PC-3 (cell line): ENCODE results near the gene ZBTB17.

DNA sequence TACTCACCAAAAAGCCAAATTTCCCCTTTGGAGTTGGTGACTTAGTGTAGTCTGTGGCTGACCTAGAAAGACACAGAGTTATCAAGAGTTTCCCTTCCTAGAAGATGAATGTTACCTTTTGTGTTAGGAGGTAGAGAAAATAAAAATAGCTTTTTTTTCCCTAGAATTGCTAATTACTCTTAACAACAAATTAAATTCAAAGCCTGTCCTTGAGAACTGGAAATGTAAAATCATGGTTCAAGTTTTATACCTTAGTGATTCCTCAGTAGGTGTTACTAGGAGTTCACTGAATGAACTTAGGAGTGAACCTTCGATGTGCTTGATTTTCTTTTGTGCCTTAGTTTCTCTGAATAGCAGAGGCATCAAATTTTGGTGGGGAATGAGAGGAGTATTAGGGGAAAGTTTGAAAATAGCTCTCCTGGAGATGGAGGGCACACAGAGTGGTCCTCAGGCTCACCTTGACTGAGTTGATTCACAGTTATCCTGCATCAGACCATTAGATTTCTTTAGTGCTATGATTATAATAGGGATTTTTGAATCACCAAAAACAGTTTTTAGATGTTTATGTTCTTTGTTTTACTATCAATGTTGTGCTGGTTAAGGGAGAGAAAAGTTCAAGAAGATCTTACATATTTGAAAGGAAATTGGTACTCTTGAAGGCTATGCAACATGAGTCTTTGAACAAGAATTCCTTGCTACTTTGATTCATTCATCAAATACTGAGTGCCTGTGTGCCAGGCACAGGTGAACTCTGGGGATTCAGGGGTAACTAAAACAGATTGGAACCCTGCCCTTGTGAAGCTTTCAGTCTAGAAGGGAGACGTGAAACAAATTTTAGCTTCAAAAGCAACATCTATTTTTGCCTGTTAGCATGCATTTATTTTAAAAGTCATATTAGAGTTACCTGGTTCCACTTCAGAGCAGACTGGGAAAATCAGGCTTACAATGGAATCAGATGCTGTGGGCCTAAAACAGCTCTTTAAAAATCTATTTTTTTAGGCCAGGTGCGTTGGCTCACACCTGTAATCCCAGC is 6.7 kb downstream of the RSC1A1 start:
- RAMPAGE, long total RNA = no peak

GRCh38 chr1:15680572-15680892 is 3.6 kb upstream of the PLEKHM2 start:
- RAMPAGE, long total RNA = no peak

- RAMPAGE, long total RNA = no peak
These were observed 3.2 kb upstream of the PLEKHM2 start for GRCh38 chr1:15680893-15681267.

GRCh38 chr1:15691427-15691968 is 7.4 kb downstream of the PLEKHM2 start:
- RAMPAGE, long total RNA = no peak

- RAMPAGE, long total RNA = no peak
These were observed 21.6 kb upstream of the SLC25A34 start for GRCh38 chr1:15714440-15714894.

DNA sequence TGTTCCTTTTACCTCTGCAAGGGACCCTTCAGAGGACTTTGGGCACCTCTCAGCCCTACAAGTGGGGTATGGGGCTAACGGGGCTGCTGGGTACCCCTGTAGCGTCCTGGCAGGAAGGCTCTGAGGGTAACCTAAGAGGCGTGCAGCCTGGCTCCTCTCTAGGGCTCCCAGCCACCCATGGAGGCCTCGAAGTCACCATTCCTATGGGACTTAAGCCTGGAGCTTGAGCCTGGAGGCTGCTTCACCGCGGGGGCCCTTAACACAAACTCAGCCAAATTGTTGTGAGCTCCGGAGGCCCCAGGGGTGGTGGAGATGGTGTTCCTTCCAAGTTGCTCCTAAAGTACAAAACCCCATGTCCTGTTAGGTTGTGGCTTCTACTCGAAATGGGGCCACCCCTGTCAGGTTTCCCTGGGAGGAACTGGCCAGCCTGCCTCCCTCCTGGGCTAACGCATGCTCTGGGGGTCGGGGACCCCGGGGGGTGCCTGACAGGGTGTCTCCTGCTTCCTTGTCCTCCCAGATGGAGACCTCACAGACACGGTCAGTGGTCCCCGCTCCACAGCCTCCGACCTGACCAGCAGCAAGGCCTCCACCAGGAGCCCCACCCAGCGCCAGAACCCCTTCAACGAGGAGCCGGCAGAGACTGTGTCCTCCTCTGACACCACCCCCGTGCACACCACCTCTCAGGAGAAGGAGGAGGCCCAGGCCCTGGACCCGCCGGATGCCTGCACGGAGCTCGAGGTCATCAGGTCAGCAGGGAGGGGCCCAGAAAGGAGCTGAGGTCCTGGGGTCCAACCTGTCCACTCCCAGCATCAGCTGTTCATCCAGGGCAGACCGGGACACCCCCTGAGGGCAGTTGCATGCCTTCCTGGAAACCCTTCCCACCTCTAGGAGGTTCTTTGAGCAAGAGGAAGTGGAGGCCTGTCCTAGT is 11.0 kb upstream of the SLC25A34 start:
- RAMPAGE, long total RNA = no peak

- RAMPAGE, long total RNA = no peak
These were observed 1.4 kb downstream of the FBLIM1 start for GRCh38 chr1:15760048-15760273.

- RAMPAGE, long total RNA = no peak
These were observed 20.4 kb downstream of the UQCRHL start for GRCh38 chr1:15787034-15787437.

DNA sequence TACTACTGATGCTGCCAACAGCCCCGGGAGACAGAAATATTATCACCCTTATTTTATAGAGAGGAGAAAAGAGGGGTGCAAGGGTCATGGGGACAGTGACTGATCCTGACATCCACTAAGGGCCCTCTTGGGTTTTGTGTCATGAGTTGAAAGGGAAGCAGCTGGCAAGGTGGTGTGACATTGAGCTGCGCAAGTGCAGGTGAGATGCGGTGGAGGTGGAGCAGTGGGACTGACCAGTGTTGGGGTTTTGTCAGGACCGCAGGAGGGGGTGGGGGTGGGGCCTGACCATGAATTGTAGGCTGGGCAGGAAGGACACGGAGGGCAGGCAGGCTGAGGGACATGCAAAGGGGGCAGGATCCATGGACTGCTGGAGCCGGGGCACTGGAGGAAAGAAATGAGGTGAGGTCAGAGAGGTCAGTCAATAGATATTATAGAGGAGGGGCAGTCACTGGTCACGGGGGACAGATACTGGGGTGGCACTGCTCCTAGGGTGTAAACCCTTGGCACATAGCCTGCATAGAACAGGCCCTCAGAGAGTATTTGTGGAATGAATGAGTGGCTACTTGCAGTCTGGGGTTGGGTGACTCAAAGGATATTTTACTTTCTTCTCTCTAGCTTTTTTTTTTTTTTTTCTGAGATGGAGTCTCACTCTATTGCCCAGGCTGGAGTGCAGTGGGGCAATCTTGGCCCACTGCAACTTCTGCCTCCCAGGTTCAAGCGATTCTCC is 6.5 kb downstream of the UQCRHL start:
- RAMPAGE, long total RNA = no peak

- RAMPAGE, long total RNA = no peak
These were observed 47.1 kb downstream of the ZBTB17 start for GRCh38 chr1:15928440-15929579.

DNA sequence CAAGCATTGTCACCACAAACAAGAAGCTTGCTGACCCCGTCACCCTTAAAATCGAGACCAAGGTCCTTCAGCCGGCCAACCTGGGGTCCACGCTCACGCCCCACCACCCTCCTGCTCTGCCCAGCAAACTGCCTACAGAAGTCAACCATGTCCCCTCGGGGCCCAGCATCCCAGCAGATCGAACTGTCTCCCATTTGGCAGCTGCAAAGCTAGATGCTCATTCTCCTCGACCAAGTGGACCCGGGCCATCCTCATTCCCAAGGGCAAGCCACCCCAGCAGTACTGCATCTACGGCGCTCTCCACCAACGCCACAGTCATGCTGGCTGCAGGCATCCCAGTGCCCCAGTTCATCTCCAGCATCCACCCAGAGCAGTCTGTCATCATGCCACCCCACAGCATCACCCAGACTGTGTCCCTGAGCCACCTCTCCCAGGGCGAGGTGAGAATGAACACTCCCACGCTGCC is 40.8 kb downstream of the ZBTB17 start:
- RAMPAGE, long total RNA = no peak

GRCh38 chr1:15937211-15937973 is 38.5 kb downstream of the ZBTB17 start:
- RAMPAGE, long total RNA = no peak

GRCh38 chr1:15941981-15942755 is 33.7 kb downstream of the ZBTB17 start:
- RAMPAGE, long total RNA = no peak

- RAMPAGE, long total RNA = no peak
These were observed 25.1 kb downstream of the ZBTB17 start for GRCh38 chr1:15950658-15951294.

DNA sequence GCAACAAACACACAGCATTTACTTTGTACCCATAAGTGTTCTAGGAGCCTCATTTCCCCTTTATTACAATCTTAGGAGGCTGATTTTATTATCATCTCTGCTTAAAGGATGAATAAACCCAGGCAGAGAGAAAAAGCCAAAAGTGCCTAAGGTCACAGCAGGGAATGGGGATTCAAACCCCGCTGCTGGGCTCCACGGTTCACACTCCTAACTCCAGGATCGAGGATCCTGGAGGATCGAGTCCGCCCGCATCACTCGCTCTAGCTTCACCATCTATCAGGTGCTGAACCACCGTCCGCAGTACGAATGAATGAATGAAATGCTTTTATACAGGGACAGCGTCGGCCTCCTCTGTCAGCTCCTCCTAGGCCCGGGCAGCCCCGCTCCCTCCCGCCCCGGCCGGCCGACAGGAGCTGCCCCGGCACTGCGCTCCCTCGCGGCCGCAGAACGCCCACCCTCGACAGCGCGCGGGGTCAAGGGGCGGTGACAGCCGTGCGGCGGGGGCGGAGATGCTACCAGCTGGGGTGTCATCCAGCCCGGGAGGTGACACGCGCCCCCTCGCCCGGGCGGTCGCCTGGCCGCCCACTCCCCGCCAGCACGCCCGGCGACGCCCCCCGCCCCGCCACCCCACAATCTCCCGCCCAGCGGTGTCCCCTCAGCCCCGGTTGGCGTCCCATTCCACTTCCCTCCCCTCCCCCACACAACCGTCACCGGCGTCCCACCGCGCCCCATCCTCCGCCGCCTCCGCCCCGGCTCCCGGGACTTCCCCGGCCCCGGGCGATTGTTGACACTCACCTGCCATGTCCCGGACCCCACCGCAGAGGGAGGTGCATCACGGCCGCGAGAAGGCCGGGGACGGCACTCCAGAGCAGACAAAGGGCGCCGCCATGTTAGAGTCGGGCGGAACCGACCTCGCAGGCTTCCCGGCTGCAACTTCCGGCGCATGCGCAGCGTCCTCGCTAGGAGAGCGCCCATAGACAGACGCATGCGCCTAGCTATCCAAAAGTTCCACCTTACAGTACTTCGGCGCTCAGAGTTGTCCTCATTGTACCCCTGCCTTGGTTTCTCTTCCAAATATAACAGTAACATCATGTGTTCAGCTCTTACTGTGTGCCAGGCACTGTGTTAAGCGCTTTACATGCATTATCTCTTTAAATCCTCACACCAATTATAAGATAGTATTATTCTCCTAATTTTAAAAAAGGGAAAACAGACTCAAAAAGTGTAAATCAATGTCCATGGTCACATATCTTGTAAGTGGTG is at the start of gene ZBTB17:
Gene ZBTB17 (minus strand): TSS at position 914 of the 1,263 bp plus-strand sequence.
- RAMPAGE, long total RNA = no peak

- RAMPAGE, long total RNA = no peak
These were observed 1.6 kb downstream of the HSPB7 start for GRCh38 chr1:16015899-16016924.

- RAMPAGE, long total RNA = no peak
These were observed 558 bp upstream of the HSPB7 start for GRCh38 chr1:16018369-16018833.

GRCh38 chr1:16018966-16019480 is 1.2 kb upstream of the HSPB7 start:
- RAMPAGE, long total RNA = no peak

DNA sequence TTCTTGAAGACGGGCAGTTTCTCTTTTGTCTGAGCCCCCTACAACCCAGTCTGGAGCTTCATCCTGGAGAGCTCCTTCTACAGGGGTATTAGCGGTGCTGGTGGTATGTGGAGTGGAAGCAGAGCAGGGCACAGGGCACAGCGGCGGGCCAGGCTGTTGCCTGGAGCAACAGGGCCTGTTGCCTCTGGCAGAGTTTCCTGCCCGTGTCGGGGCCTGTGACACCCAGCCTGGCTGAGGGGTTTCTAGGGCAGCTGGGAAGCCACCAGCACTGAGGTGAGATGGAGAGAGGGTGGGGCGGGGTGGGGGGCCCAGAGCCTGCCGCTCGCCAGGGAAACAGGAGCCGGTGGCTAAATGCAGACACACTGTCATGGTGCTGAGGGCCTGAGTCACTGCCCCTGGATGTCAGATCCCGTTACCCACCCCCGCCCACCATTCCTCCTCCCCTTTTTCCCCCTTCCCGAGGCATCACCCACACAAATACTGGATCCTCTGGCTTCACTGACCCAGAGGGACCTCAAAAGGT is 1.7 kb upstream of the HSPB7 start:
- RAMPAGE, long total RNA = no peak

DNA sequence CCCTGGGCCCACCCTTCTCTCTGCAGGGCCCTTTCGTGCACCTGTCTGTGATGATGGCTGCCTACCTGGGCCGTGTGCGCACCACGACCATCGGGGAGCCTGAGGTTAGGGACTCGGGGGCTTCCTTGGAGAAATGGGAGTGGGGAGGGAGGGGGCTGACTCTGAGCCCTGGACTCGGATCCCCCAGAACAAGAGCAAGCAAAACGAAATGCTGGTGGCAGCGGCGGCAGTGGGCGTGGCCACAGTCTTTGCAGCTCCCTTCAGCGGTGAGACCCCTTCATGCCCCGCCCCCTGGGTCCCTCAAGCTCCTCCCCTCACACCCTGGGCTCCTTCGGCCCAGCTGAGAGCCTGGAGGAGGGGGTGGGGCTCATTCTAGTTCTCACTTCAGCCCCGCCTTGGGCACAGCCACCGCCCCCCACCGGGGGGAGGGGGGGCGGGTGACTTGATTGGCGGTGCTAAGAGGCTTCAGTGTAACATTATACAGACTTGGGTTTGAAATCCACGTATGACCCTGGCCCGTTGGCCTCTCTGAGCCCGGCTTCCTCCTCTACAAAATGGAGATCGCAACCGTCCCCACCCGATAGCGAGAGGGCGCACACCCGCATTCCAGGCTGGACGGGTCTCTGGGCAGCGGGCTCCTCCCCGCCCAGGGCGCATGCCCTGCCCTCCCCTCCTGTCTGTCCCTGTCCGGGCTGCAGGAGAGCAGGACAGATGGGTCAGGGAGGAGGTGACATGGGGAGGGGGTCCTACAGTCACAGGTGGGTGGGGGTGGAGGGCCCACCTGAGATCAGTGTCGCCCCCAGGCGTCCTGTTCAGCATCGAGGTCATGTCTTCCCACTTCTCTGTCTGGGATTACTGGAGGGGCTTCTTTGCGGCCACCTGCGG is 5.0 kb downstream of the CLCNKB start:
- RAMPAGE, long total RNA = no peak